Prostate gland (tissue), 2 donors: ENCODE data around the genes TEC and LRRC66.

DNA sequence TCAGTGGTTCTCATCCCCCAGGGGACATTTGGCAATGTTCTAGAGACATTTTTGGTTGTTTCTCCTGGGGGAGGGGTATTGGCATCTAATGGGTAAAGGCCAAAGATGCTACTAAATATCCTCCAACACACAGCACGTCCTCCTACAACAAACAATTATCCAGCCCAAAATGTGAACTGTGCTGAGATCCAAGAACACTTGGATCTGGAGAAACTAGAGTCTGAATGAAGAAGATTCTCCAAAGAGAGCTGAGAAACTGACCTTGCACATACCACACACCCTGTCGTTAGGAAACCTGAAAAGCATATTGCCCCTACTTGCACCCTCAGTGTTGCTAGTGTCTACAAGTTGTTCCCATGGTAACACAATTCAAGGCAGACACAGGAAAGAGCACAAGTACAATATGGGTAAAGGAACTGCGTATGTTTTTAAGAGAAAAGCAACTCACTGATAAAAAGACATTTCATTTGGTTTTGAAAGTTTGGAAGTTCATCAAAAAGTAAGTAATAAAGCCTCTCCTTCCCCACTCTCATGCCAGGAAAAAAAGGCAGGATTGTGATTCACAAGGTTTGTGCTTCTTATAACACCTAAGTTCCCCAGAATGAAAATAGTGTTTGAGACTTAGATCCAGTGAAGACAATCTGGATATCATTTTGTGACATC is 42.0 kb downstream of the NIPAL1 start:
- PRO-cap = no peak
- RAMPAGE, long total RNA, 2 experiments = no peak in any of the 2 experiments

- PRO-cap = no peak
- RAMPAGE, long total RNA, 2 experiments = no peak in any of the 2 experiments
Measured at GRCh38 chr4:48138635-48139466, 4.8 kb upstream of the TXK start.

DNA sequence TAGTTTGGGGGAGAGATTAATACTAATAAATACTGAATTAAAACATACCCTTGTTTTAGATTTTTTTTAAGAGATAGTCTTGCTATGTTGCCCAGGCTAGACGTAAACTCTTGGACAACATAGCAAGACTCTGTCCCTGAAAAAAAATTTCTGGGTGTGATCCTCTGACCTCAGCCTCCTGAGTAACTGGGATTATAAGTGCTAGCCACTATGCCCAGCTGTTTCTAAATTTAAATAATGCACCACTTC is 56.0 kb downstream of the TEC start:
- PRO-cap = no peak
- RAMPAGE, long total RNA, 2 experiments = no peak in any of the 2 experiments

- PRO-cap = bidirectional peak, plus-strand start at chr4:48270035, minus-strand start at chr4:48269818
- RAMPAGE, long total RNA, 2 experiments = start-site peak on the plus strand in 2 of 2 experiments, at chr4:48269971-48270021 at its widest, 16 reads per replicate; start-site peak on the minus strand in 2 of 2 experiments, at chr4:48269789-48269881 at its widest, 10 to 82 reads per replicate
Measured at GRCh38 chr4:48269748-48270521, at the start of gene TEC. Gene TEC, minus strand, starts transcription at chr4:48269838.

DNA sequence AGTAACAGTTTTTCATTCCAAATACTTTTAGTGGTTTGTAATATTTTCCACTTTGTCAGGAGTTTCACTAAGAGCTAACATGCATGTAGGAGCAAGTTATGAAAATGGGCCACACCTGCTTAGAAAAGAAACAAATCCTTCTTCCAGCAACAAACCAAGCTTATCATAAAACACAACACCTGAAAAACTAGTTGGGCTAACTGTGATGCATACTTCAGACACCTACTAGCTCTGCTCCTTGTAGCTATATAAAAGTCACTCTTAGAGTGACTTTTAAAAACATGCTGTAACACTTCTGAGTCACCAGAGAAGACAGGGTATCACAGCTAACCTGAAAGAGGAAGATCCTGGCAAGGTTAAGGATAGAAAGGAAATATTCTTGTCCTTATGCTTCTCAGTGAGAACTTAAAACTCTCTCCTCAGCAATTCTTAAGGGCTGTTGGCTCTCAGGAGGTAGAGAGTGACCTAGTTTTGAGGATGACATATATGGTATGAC is 3.6 kb upstream of the SLAIN2 start:
- PRO-cap = unidirectional peak, plus-strand start at position 190 of the sequence
- RAMPAGE, long total RNA, 2 experiments = no peak in any of the 2 experiments

GRCh38 chr4:48379521-48380033 is 38.2 kb downstream of the SLAIN2 start:
- PRO-cap = no peak
- RAMPAGE, long total RNA, 2 experiments = no peak in any of the 2 experiments

- PRO-cap = no peak
- RAMPAGE, long total RNA, 2 experiments = no peak in any of the 2 experiments
Measured at GRCh38 chr4:48643437-48643873, 136.6 kb downstream of the FRYL start.

- PRO-cap = no peak
- RAMPAGE, long total RNA, 2 experiments = no peak in any of the 2 experiments
Measured at GRCh38 chr4:48680932-48681417, 99.1 kb downstream of the FRYL start.

DNA sequence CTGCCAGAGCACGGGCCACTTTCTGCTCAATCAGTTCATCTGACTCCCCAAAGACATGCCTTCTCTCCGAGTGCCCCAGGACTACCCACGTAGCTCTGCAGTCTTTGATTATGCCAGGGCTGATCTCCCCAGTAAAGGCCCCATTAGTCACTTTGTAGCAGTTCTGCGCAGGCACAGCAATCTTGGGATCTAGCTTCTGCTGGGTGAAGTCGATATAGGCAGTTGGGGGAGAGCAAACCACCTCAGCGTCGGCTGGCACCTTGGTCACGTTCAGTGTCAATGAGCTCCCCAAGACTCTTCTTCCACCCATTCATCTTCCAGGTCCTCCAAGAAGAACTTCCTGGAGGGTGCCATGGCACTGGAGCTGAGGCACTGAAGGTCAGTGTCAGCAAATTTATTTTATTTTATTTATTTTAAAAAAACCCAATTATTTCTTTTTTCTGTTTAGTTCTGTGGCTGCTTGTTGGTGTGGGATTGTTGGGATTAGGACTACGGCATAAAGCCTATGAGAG is 30.8 kb downstream of the CWH43 start:
- PRO-cap = no peak
- RAMPAGE, long total RNA, 2 experiments = no peak in any of the 2 experiments

- PRO-cap = no peak
- RAMPAGE, long total RNA, 2 experiments = no peak in any of the 2 experiments
Measured at GRCh38 chr4:49502198-49502397, 516.0 kb downstream of the CWH43 start.

DNA sequence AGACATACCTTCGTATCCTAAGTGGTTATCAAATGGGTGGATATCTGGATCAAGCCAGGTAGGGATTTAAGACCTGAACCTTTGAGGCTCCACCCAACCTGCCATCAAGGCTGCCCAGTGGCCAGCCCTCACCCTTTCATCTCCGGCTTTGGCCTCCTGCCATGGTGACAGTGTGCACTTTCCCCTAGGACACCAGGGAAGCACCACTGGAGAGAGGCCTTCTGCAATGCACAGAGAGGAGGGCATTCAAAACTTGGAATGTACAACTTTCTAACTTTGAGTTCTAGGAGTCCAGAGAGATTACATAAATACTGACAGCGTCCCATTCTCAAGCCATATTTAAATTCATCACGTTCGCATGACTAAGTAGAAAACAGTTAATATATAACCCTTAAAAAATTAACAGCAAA is at the start of gene LRRC66:
Gene LRRC66, minus strand, starts transcription at position 68 of the 410 bp plus-strand sequence.
- PRO-cap = no peak
- RAMPAGE, long total RNA, 2 experiments = no peak in any of the 2 experiments

DNA sequence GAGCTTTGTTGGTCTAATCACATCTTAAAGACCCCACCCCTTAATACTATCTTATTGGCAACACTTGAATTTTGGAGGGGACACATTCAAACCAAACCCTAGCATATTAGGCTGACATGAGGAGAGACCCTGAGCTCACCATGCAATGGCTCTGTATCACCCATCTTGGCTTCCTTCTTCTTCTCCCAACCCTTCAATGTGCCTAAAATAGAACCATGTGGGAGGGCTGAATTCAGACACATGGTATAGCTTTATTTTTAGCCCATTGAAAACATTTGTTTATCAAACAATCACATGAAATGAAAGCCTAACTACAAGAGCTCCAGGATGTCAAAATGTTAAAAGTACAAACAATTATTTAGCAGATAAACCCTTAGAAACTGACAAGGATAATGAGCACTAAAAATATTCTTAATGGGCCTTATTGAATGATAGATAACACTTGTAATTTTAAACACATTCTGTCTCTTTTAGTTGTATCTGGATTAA is 81.6 kb downstream of the RASL11B start:
- PRO-cap = no peak
- RAMPAGE, long total RNA, 2 experiments = no peak in any of the 2 experiments

GRCh38 chr4:52954440-52955357 is 92.6 kb downstream of the RASL11B start:
- PRO-cap = no peak
- RAMPAGE, long total RNA, 2 experiments = no peak in any of the 2 experiments

- PRO-cap = no peak
- RAMPAGE, long total RNA, 2 experiments = no peak in any of the 2 experiments
Measured at GRCh38 chr4:53009701-53010196, 147.6 kb downstream of the RASL11B start.

DNA sequence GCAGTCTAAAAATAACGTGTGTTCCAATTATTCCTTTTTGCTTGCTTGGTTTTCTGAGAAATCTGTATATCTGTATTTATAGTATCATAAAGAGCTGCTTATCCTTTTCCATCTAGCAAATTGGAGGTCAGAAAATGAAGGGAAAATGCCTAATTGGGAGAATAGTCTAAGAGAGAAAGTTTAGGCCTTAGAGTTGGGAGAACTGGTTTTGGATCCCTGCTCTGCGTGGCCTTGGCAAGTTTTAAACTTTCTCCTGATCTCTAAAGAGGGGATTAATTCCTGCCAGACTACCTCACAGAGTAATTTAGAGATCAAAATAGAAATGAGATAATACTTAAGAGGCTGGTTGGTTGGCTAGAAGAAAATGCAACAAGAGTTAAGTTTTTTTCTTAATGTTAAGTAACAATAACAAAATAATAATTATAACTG is 160.3 kb downstream of the RASL11B start:
- PRO-cap = no peak
- RAMPAGE, long total RNA, 2 experiments = no peak in any of the 2 experiments

GRCh38 chr4:53651058-53651703 is 59.9 kb upstream of the LNX1 start:
- PRO-cap = bidirectional peak, plus-strand start at chr4:53651363, minus-strand start at chr4:53651251
- RAMPAGE, long total RNA, 2 experiments = no peak in any of the 2 experiments

GRCh38 chr4:53652355-53652923 is 61.2 kb upstream of the LNX1 start:
- PRO-cap = no peak
- RAMPAGE, long total RNA, 2 experiments = no peak in any of the 2 experiments

GRCh38 chr4:53914134-53914997 is 150.0 kb downstream of the CHIC2 start:
- PRO-cap = no peak
- RAMPAGE, long total RNA, 2 experiments = no peak in any of the 2 experiments

GRCh38 chr4:54066658-54067654 is 2.6 kb upstream of the CHIC2 start:
- PRO-cap = no peak
- RAMPAGE, long total RNA, 2 experiments = no peak in any of the 2 experiments

- PRO-cap = no peak
- RAMPAGE, long total RNA, 2 experiments = no peak in any of the 2 experiments
Measured at GRCh38 chr4:54090772-54091157, 9.2 kb upstream of the GSX2 start.